NCI-H460 (cell line): Measurements from ENCODE around the genes CASZ1, C1orf127 and FBXO2.

GRCh38 chr1:10661517-10662264, 134.8 kb downstream of the CASZ1 start:
RAMPAGE:
- cytosol, long total RNA = no peak
- long total RNA = no peak
- nucleus, long total RNA = no peak

RAMPAGE:
- cytosol, long total RNA = no peak
- long total RNA = no peak
- nucleus, long total RNA = no peak
Measured at GRCh38 chr1:10663541-10664286, 132.7 kb downstream of the CASZ1 start.

DNA sequence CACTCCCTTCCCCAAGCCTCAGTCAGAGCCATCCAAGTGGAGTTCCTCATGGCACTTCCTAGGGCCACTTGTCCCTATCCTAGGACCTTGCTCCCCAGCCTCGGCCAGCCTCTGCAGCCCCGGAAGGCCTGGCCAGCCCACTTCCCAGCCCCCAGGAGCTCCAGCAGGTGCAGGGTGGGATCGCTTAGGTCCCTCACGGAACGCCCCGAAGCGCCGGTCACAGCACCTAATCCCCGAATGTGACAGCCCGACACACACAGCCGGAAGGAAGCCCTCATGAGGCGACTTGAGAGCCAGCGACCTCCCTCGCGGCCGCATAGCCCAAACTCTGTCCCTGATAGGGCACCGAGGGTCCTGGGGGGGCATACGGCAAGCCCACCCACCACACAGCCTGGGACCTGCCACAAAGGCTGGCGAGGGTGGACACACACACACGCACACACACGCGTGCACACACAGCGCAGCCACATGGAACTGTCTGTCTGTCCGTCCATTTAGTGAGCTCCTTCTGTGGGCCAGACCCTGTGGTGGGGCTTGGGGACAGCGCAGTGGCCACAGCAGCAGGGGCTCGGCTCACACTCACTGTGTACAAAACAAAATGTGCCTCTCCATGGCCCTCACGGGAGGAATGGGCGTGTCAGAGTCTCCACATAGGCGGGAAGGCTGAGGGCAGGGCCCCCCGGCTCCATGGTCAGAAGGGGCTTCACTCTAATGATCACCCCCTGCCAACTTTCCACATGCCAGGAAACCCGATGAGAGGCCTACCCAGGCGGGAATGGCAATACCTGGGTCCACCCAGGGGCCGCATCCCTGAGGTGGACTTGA, 129.9 kb downstream of the CASZ1 start:
RAMPAGE:
- cytosol, long total RNA = no peak
- long total RNA = no peak
- nucleus, long total RNA = no peak

DNA sequence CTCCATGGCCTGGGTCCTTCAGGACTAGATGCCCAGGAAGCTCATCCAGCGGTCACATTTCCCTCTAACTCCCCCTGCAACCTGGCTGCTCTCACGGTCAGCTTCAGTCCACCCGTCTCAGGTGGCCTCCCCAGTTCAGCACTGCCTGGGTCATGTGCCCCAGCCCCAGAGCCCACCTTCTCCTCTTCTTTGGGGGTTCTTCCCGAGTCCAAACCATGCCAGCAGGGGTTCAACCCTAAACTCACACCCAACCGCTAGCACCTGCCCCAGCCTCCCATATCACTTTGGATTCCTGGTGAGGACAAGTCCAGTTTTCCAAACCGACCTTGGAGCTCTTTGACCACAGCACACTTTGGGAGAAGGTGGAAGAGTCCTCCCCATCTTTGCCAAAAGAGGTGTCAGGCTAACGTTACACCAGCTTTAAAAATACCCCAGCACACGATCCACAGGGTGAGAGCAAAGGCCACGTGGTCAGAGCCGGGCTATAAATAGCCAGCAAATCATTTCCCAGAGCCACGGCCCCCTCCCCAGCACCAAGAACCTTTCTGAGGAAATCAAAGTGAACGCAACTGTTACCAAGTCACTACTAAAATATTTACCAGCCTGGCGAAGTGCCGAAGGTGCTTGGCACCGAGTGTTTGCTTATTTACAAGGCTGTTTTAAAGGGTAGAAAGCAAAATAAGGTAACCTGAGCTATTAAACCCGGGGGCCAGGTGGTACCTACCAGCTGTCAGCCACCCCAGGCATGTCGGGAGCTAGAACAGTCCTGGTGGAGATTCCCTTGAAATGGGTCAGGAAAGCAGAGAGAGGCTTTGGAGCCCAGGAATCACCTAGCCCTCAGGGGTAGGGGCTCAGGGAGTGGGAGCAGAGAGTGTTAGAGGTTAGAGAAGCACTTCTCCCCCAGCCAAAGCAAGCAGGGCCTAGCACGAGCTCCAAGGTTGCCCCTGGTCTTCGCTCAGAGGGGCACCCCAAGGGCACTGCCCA, 72.4 kb downstream of the CASZ1 start:
RAMPAGE:
- cytosol, long total RNA = no peak
- long total RNA = no peak
- nucleus, long total RNA = no peak

DNA sequence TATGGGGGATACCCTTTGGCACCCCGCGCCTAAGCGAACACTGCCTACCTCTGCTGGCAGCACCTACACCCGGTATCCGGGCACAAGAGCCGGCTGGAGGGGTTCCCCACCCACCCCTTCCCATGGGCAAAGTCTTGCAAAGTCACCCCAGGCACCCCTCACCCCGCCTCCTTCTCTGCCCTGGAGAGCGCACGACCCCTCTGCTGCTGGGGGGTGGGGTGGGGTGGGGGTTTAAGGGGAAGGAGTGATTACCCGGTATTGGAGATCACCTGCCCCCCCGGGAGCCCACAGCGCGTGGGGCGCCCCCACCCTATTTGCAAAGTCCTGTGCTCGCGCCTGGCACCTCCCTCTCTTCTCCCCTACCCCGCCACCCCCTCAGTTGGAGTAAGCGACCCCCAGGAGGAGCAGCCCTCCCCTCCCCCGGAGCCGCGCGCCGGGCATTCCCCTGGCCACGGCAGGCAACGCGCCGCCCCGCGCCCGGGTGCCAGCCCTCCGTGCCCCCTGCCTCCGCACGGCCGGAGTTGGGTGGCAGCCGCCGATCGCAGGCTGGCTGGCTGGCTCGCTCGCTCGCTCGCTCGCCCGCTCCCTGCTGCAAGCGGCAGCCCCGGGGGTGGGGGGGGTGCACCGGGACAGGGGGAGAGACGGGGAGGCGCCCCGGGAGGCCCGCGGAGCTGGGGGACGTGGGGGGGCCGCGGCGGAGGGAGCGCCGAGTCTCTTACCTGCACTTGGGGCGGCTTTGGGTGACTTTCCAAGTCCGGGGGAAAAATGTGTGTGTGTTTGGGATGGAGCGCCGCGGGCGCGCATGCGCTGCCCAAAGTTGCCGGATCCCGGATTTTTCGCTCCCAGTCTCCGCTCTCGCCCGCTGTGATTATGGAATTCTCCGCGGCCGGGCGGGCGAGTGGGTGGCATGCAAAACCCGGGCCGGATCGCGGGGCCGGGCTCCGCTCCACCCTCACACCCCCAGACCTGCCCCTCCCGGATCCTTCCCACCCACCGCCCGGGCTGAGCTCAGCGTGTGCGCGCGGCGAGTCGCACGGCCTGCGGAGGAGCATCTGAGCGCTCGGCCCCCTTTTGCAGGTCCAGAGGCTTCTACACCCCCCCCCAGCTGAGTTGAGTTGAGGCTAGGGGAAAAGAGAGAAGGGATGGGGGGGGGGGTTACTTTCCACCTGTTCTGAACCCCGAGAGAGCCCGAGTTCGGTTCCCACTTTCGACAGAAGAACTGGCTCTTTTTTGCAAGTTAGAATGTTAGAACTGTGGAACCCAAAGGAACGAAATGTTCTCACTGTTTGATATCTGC, at the start of gene CASZ1:
TSS of gene CASZ1 (minus strand) at position 802 of the 1,297 bp plus-strand sequence.
RAMPAGE:
- cytosol, long total RNA = start-site peak on the minus strand centred at position 775 of the sequence, 67 bp wide, 21 and 50 reads in 2 replicates
- long total RNA = start-site peak on the minus strand centred at position 778 of the sequence, 72 bp wide, 16 and 60 reads in 2 replicates
- nucleus, long total RNA = start-site peak on the minus strand centred at position 774 of the sequence, 65 bp wide, 42 and 22 reads in 2 replicates

DNA sequence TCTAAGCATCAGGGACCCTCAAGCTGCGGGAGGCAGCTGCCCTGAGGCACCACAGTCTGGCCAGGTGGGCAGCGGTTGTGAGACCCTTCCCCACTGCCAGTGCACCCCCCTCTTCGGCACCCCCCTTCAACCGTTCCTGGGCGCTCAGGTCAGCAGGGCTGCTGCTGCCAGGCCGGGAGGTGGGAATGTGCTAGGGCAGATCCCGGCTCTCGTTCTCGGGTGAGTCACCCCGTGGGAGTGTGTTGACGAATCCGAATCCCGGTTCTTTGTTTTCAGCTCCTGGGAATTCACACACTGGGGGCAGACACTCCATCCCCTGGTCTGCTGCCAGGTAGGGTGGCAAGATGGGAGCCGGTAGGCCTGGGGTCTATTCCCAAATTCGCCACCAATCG, 28.4 kb upstream of the CASZ1 start:
RAMPAGE:
- cytosol, long total RNA = no peak
- long total RNA = no peak
- nucleus, long total RNA = no peak

DNA sequence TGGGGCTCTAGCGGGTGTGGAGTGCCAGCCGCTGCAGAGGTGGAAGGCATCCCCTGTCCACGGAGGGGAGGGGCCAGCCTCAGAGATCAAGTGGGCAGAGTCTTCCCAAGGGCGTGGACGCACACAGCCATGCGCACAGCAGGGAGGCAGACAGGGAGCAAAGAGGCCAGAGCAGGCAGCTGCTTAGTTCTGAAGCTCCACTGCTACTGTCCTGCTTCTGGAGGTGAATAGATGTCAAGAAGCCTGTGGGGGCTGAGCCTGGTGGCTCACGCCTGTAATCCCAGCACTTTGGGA, 40.9 kb upstream of the CASZ1 start:
RAMPAGE:
- cytosol, long total RNA = no peak
- long total RNA = no peak
- nucleus, long total RNA = no peak

RAMPAGE:
- cytosol, long total RNA = no peak
- long total RNA = no peak
- nucleus, long total RNA = no peak
Measured at GRCh38 chr1:10981856-10982215, at the start of gene C1orf127. C1orf127 (minus strand) TSS chr1:10982076.

RAMPAGE:
- cytosol, long total RNA = no peak
- long total RNA = no peak
- nucleus, long total RNA = no peak
Measured at GRCh38 chr1:11056373-11056970, 3.3 kb downstream of the SRM start.

RAMPAGE:
- cytosol, long total RNA = no peak
- long total RNA = no peak
- nucleus, long total RNA = no peak
Measured at GRCh38 chr1:11060640-11060795, 700 bp upstream of the SRM start.

DNA sequence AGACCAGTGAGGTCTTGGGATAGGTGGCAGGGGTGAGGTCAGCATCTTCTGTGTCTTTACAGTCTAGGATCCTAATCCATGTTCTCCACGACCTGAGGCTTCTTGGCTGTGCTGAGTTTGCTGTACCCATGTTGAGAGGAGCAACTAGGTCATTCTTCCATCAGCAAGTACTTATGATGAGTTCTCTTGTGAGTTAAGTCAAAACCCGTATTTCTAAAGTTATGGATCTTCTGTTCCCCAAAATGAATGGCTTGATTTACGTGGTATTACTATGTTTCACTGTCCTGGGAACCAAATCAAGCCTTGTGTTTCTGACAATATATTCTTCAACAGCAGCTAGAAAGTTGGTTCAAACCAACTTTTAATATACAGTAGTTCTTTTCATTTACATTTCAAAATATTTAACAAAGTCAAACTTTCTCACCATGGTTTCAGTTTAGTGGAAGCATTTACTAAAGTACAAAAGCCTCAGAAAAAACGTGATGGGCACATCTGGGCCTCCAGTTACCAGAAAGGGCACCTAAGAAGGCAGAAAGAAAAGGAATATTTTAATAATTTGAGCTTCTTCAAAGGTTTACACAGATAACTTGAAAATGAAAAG, 7.4 kb upstream of the EXOSC10 start:
RAMPAGE:
- cytosol, long total RNA = no peak
- long total RNA = no peak
- nucleus, long total RNA = no peak

GRCh38 chr1:11157415-11157755, 31.8 kb upstream of the ANGPTL7 start:
RAMPAGE:
- cytosol, long total RNA = no peak
- long total RNA = no peak
- nucleus, long total RNA = no peak

DNA sequence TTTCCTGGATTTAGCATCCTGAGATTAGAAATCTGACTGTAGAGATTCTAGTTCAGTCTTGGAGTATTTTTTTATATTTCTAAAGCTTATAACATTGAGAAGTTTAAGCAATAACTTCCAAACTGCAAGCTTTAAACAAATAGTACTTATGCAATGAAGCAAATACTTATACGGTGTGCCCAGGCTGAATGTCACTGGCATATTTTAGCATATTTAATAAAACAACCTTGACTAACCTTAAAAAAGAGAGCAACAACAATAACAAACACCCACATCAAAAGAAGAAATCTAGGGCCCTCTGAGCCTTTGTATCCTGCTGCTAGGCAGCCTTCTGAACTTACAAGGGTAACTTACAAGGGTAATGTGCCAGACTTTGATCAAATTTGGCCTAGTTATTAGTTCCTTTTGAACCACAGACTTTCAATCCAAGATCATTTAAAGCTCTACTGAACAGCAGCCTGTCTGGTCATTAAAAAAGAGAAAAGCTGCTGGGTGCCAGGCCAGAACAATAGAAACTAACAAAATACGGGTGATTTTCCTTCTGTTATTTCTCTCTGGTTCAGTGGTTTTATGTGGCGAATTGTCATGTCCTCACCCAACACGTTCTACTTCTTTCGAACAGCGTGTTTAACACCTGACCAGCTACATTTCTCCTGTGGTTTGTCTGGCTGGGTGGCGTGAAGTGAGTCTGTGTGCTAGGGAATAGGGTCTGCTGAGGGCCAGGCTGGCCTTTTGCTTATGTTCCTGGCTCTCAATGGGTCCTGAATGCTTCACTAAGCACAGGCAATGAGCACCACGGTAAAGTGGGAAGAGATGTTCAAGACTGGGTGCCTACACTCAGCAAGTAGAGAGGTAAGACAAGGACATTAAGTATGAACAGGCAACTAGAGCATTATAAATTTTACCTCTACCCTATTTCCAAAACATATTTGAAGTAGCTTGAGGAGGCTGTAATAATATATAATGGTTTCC, 16.1 kb downstream of the MTOR start:
RAMPAGE:
- cytosol, long total RNA = no peak
- long total RNA = no peak
- nucleus, long total RNA = no peak

GRCh38 chr1:11262746-11262999, 322 bp upstream of the MTOR start:
RAMPAGE:
- cytosol, long total RNA = no peak
- long total RNA = no peak
- nucleus, long total RNA = no peak

GRCh38 chr1:11352858-11353200, 79.8 kb downstream of the UBIAD1 start:
RAMPAGE:
- cytosol, long total RNA = no peak
- long total RNA = no peak
- nucleus, long total RNA = no peak

GRCh38 chr1:11654071-11655195, at the start of gene FBXO2:
FBXO2 (minus strand) TSS chr1:11654429.
RAMPAGE:
- cytosol, long total RNA = no peak
- long total RNA = no peak
- nucleus, long total RNA = no peak

DNA sequence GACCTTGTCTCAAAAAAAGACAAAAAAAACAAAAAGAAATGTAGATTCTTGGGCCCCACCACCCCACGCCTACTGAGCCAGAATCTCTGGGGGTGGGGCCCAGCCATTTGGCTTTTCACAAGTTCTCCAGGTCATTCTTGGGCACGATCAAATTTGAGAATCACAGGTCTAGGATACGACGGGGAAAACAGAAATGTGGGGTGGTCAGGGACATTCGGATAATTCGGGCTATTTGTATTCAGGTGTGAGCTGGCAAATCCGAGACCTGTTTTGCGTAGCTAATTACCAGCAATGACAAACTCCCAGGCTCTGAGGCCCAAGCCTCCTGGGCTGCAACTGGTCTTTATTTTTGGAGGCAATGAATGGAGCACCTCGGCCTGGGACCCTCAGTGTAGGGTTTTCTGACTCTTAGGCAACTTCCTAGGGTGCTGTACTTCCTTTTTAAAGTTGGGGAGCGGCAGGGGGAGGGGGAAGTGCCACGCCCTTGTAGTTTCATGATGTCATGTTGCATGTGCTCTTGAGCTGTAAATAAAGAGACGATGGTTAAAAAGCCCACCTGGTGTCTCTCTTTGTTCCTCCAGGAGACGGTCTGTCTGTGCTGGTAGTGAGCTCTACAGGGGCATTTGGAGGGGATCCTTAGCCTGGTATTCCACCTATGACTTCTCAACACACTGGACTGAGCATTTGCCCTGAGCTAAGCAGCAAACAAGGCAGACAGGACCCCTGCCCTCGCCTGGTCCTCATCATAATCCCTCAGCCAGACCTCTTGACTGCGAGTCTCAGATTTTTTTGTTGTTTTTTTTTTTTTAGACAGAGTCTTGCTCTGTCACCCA, 10.4 kb upstream of the AGTRAP start:
RAMPAGE:
- cytosol, long total RNA = no peak
- long total RNA = no peak
- nucleus, long total RNA = no peak

GRCh38 chr1:11729415-11730067, 6.4 kb upstream of the AGTRAP start:
RAMPAGE:
- cytosol, long total RNA = no peak
- long total RNA = no peak
- nucleus, long total RNA = no peak

RAMPAGE:
- cytosol, long total RNA = no peak
- long total RNA = no peak
- nucleus, long total RNA = no peak
Measured at GRCh38 chr1:11833105-11833877, 14.3 kb downstream of the NPPA start.

DNA sequence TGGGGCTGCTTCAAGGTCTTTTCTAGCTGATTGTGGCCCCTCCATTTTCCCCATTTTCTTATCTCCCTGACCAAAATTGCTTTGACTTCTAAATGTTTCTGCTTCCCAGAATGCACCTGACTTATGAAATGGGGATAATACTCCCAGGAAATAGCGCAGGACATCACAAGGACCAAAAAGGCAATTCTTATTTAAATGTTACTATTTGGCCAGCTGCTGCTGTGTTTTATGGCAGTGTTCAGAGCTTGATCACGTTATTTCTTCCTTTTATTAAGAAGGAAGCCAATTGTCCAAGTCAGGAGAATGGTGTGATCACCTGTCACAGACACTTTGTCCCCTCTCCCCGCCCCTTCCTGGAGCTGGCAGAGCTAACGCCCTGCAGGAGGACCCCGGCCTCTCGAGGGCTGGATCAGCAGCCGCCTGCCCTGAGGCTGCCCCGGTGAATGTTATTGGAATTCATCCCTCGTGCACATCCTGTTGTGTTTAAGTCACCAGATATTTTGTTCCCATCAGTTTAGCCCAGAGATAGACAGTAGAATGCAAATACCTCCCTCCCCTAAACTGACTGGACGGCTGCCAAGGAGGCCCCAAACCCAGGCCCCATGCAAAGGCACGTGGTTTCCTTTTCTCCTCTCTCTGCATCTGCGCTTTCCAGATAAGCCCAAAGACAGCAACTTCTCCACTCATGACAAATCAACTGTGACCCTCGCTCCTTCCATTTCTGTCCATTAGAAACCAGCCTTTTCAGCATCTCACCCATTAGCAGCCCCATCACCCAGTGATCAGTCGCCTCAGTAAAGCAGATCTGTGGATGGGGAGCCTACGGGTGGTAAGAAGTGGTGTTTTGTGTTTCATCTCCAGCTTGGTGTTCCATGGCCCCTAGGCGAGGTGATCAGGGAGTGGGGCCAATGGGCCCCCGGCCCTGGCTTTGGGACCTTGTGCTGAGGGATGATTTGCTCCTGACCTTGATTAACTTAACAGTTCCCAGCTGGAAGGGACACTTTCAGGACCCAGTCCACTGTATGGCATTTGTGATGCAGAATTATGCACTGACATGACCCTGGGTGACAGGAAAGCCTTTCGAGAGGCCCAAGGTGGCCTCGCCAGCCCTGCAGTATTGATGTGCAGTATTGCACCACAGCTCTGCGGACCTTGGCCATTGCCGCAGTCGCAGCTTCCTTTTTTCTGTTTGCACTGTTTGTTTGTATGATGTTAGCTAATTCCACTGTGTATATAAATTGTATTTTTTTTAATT, 5.4 kb downstream of the NPPA start:
RAMPAGE:
- cytosol, long total RNA = no peak
- long total RNA = no peak
- nucleus, long total RNA = no peak